Skeletal muscle tissue (tissue), 7 donors: Measurements from ENCODE around the genes OR8U3, SERPING1, OR5B3 and FAM111B.

DNA sequence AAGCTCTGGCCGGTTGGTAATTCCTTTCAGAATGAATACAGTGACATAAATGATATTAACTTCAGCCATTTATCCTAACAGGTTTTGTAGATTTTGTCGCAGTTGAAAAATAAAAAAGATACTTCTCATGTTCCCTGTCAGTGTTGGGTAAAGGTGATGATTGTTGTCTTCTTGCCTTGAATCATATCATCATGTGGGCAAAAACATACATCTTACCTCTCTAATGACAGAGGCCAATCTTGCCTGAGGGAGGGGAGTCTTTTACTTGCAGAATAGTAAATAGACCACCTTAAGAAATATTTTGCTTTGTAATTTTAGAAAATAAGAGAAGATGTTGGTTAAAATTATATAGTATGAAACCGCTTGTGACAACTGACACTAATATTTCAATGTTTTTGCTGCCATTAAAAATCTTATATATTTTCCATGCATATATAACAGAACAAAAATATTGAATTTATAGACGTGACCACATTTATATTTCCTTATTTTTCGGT is at the start of gene OR8U3:
Gene OR8U3 (minus strand): TSS at position 69 of the 497 bp plus-strand sequence.
- PRO-cap, 3 experiments = no peak in any of the 3 experiments
- RAMPAGE, long total RNA = no peak
- RRBS, 2 experiments = no CpG with 5 or more reads among the region's 5 CpGs

DNA sequence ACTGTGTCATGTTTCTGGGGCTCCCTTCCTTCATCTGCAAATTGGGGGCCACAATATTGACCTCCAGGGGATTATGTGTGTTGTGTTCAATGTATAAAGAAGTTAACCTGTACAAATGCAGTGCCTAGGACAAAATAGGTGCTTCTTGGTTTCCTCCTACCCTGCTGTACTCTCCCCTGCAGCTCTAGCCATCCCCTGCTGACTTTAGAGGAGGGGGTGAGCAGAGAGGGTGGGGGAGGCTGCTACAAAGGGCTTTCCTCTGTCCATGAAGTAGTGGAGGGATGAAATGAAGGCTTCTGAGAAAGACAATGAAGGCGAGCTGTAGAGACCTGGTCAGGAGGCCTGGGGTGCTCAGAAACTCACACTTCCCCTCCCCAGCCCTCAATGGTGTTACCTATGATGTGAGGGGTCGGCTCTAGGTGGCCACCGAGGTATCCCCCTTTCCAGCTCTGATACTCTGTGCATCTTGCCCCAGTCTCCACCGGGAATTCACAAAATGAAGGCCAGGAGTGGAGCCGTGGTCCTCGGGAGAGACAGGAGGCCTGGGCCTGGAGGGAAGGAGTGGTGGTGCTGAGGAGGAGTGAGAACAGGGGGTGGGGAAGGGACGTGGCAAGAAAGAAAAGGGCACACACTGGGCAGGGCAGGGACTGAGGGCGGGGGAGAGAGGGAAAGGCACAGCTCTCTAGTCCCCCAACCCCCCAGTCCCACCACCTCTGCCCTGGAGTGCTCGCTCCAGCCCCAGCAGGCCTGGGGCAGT is 3.0 kb downstream of the RTN4RL2 start:
- PRO-cap, 3 experiments = no peak in any of the 3 experiments
- RAMPAGE, long total RNA = no peak
- RRBS, 2 experiments = no CpG with 5 or more reads among the region's 9 CpGs

GRCh38 chr11:57597188-57597810 is at the start of gene SERPING1:
Gene SERPING1, plus strand, starts transcription at chr11:57597685.
- PRO-cap, 3 experiments = peak in 3 of 3 experiments; most common plus-strand start chr11:57597685 (in 3); most common minus-strand start chr11:57597560 (in 2)
- RAMPAGE, long total RNA = no peak
- RRBS, 2 experiments = no CpG with 5 or more reads among the region's 12 CpGs

GRCh38 chr11:57599140-57599685 is 1.7 kb downstream of the SERPING1 start:
- PRO-cap, 3 experiments = no peak in any of the 3 experiments
- RAMPAGE, long total RNA = no peak
- RRBS, 2 experiments = no CpG with 5 or more reads among the region's 5 CpGs

- PRO-cap, 3 experiments = no peak in any of the 3 experiments
- RAMPAGE, long total RNA = no peak
- RRBS, 2 experiments = 17% methylated on average over 1 of the region's 15 CpGs; no CpG with 5 or more reads in 1 of the 2 experiments
These were observed 10.1 kb downstream of the YPEL4 start for GRCh38 chr11:57639520-57640177.

DNA sequence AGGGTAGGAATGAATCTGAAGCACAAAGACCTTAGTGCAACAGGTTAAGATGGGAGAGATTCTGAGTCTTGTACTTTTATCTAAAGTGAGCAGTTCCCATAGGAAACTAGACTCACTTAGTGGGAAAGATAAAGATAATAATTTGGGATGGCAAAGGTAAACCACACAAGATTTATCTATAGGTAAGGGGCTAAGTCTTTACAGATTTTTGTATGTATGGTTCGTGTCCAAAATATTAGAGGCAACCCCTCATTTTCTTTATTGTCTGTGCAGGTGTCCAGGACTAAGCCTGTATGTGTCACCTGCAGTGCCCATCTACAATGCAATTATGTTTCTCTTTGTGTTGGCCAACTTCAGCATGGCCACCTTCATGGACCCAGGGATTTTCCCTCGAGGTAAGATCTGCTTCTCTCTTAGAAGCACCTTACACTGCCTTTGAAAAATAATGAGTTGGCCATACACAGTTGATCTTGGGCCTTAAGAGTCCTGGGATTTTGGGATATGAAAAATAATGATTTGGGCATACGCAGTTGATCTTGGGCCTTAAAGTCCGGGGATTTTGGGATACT is 14.3 kb downstream of the ZDHHC5 start:
- PRO-cap, 3 experiments = no peak in any of the 3 experiments
- RAMPAGE, long total RNA = no peak
- RRBS, 2 experiments = no CpG with 5 or more reads among the region's 4 CpGs

DNA sequence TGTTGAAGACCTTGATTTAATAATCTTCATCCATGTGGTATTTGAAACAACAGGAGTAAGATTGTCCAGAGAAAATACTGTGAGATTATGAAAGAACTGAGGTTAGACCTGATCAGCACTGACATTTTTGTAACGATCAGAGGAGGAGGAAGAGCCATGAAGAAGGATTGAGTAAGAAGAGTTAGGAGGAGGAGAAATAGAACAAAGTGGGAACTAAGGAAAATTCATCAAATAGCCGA is 15.7 kb downstream of the ZDHHC5 start:
- PRO-cap, 3 experiments = no peak in any of the 3 experiments
- RAMPAGE, long total RNA = no peak
- RRBS, 2 experiments = no CpG with 5 or more reads among the region's 2 CpGs

DNA sequence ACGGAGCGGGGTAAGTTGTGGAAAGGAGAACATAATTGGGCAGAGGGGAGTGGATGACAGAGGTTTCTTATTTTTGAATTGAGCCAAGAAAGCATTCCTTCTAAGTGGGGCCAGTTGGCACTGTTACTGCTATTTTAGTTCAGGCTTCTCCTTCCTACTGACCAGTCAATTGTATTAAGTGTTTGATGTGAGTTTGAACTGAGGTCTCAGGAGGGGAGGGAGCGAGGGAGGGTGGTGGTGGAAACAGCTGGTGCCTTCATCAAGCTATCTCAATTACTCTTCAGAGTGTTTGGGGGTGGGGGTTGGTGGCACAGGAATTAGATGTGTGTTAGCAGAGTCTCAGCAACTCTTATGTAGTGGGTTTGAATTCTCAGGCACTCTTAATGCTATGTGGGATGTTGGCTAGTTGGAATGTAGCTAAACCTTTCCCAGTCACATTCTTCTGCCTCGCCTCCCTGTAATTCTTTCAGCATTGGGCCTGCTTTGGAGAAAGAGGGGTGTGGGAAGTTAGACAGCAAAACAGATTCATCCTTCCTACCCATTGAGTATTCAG is 14.5 kb downstream of the CTNND1 start:
- PRO-cap, 3 experiments = no peak in any of the 3 experiments
- RAMPAGE, long total RNA = no peak
- RRBS, 2 experiments = no CpG with 5 or more reads among the region's 4 CpGs

DNA sequence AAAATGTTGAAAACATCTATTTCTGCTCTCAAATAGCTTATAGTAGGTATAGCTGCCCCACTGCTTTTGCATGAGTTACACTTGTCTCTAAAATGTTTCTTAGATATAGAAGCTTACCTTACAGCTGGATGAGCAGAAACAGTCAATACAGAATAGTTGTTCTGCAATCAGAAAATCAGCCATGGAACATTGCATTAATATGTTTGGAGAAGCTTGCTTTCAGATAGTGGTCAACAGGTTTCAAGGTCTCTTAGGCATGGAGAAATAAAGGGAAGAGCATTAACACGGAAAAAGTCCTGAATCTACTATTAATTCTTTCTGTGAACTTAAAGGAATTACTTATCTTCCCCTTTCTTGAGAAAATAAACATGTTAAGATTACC is at the start of gene OR5B3:
Gene OR5B3 (minus strand): TSS at position 191 of the 382 bp plus-strand sequence.
- PRO-cap, 3 experiments = no peak in any of the 3 experiments
- RAMPAGE, long total RNA = no peak
- RRBS, 2 experiments = no CpG with 5 or more reads among the region's 1 CpG

- PRO-cap, 3 experiments = peak in 2 of 3 experiments; most common plus-strand start chr11:58579748 (in 2); most common minus-strand start chr11:58579612 (in 1)
- RAMPAGE, long total RNA = no peak
- RRBS, 2 experiments = 2% methylated on average over 25 of the region's 67 CpGs
These were observed 891 bp downstream of the ZFP91 start for GRCh38 chr11:58579326-58580582.

- PRO-cap, 3 experiments = no peak in any of the 3 experiments
- RAMPAGE, long total RNA = no peak
- RRBS, 2 experiments = no CpG with 5 or more reads among the region's 1 CpG
These were observed 229 bp upstream of the CNTF start for GRCh38 chr11:58622334-58622537.

- PRO-cap, 3 experiments = no peak in any of the 3 experiments
- RAMPAGE, long total RNA = no peak
- RRBS, 2 experiments = no CpG with 5 or more reads among the region's 6 CpGs
These were observed 18.7 kb downstream of the GLYATL1 start for GRCh38 chr11:58957812-58958566.

DNA sequence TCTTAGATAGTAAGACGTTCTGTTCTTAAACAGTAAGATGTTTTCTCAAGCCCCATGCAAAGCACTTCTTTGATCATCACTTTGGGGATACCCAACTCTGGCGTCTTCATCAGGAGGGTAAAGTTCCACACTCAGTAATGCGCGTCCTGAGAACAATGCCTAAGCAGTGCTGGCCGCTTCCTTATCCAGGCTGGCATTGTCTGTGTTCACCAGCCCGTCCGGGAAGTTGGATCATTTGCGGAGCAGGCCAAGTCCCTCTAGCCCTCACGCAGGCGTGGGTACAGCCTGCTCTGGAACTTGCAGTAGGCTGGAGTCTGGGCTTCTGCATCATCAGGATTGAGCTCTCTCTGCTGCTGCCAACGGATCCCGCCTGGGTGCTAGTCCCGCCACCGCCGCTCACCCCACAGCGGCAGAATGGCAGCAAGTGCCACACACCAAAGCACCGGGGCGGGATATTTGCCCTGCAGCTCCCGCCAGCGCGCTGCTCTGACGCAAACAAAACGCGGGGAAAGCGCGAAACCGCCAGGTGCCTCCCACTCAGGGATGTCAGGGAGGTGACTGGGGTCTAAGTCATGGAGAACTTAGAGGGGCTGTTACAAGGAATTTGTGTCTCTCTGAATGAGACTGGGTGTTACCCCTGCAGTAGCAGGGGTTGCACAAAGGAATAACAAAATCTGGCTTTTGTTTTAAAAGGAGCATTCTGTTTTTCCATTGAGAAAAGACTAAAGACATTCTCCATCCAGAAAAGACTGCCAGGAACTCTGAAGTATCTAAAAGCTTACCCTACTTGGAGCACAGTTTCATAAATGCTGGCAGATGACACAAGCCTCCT is 29.1 kb downstream of the GLYATL1 start:
- PRO-cap, 3 experiments = no peak in any of the 3 experiments
- RAMPAGE, long total RNA = no peak
- RRBS, 2 experiments = no CpG with 5 or more reads among the region's 27 CpGs

GRCh38 chr11:59106148-59107277 is at the start of gene FAM111B:
Gene FAM111B, plus strand, starts transcription at chr11:59107237.
- PRO-cap, 3 experiments = peak in 3 of 3 experiments; most common plus-strand start chr11:59107237 (in 1); most common minus-strand start chr11:59107029 (in 3)
- RAMPAGE, long total RNA = no peak
- RRBS, 2 experiments = under 1 to 2% methylated on average over 5 to 11 of the region's 65 CpGs

- PRO-cap, 3 experiments = no peak in any of the 3 experiments
- RAMPAGE, long total RNA = no peak
- RRBS, 2 experiments = no CpG with 5 or more reads among the region's 4 CpGs
These were observed 2.8 kb downstream of the FAM111A start for GRCh38 chr11:59145410-59145810.

GRCh38 chr11:59172700-59173028 is 732 bp downstream of the DTX4 start:
- PRO-cap, 3 experiments = no peak in any of the 3 experiments
- RAMPAGE, long total RNA = no peak
- RRBS, 2 experiments = 1 to 4% methylated on average over 2 of the region's 19 CpGs

DNA sequence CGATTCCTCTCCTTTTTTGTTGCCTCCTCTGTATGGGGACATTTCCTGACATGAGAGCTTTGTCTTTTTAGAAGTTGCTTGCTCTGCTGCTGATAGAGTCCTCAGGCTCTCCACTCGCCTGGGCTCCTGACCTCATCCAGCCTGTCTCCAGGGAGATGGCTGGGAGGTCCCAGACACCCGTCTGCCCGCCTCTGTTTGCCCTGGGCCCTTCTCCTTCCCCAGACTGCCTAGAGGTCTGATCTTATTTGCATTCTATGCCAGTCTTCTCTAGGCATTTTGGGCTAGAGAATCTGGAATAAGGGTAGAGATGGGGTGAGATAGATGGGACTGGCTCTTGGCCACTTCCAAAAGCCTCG is 3.3 kb downstream of the DTX4 start:
- PRO-cap, 3 experiments = no peak in any of the 3 experiments
- RAMPAGE, long total RNA = no peak
- RRBS, 2 experiments = no CpG with 5 or more reads among the region's 5 CpGs

DNA sequence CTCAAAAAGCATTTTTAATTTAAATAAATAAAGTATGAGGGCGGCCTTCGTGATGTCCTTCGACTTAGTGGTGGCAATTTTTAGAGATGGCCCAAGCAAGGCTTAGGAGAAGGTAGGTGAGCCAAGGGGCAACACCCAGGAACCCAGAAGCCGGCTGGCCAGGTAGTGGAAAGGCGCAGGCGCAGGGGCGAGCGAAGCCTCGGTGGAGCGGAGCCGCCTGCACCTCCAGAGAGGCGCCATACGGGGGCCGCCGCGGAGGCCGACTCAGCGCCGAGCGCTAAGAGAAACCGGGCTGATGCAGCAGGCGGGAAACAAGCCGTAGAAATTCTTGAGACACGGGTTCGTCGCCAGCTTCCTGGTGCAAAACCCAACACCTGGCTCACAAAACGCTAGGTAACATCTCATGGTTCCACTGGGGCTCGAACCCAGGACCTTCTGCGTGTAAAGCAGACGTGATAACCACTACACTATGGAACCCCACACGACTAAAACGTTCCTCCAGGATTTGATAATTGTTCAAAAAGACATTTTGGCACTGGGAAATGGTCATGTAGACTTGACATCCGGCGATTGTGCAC is 39.0 kb downstream of the OR4D9 start:
- PRO-cap, 3 experiments = peak in 1 of 3 experiments; most common plus-strand start position 239 of the sequence (in 1)
- RAMPAGE, long total RNA = no peak
- RRBS, 2 experiments = 3% methylated on average over 8 of the region's 34 CpGs; no CpG with 5 or more reads in 1 of the 2 experiments

GRCh38 chr11:59552823-59553231 is 41.5 kb downstream of the OR4D9 start:
- PRO-cap, 3 experiments = no peak in any of the 3 experiments
- RAMPAGE, long total RNA = no peak
- RRBS, 2 experiments = no CpG with 5 or more reads among the region's 2 CpGs

DNA sequence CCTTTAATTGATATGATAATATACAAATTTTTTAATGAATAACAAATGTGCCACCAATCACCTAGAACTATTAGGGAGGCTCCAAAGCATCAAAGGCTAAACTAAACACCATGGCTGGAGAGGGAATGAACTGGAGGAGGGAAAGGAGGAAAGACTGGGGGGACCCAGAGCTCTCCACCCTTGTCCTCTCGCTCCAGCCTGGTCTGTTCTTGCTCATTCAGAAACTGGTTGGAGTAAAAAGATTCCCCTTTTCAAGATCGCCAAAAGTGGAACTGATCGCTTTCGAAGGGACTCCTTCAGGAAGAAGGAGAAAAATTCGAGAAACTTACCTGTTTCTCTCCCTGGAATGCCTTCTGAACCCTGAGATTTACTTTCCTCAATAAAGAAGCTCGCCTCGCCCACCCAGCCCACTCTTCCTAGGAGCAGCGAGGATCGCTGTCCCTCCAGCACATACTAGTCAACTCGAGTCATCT is 46.9 kb downstream of the OR4D9 start:
- PRO-cap, 3 experiments = no peak in any of the 3 experiments
- RAMPAGE, long total RNA = no peak
- RRBS, 2 experiments = no CpG with 5 or more reads among the region's 10 CpGs